Hair follicle dermal papilla cell (primary cell): ENCODE results near the gene CREB1.

DNA sequence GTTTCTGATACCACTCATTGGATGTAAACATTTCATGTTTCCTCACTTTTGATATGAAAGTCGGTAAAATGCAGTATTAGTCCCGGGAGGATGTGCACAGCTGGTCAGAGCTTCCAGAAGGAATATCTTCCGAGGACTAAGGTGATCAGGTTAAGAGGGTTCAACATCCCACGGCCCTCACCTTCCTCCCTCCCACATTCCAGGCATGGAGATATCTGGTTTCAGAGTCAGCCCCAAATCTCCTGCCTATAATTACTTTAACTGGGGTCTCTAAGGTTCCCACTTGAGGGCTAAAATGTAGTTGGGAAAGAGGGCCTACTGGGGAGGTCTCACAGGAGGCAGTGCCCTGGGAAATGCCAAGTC lies 65.9 kb upstream of the NRP2 start:
- CAGE, long polyA plus RNA: no peak

DNA sequence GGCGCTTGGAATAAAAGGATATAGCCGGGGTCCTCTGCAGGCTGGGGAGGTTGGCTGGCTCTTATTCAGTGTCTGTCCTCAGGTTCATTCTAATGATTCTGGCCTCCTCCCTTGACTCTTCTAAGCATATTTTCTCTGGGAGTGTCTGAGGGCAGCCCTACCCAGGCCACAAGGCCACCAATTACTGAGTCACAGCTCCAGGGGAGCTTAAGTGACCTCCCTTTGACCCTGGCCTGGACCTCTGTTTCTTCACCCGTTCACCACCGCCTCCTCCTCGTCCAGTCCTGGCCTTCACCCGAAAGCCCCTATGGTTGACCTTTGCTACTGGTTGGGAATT lies 72.5 kb downstream of the NRP2 start:
- CAGE, long polyA plus RNA: no peak

DNA sequence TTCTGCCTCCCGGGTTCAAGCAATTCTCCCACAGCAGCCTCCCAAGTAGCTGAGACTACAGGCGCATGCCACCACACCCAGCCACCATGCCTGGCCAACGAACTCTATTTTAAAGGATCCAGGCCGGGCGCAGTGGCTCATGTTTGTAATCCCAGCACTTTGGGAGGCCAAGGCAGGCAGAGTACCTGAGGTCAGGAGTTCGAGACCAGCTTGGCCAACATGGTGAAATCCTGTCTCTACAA lies 63.3 kb downstream of the INO80D start:
- CAGE, long polyA plus RNA: no peak

DNA sequence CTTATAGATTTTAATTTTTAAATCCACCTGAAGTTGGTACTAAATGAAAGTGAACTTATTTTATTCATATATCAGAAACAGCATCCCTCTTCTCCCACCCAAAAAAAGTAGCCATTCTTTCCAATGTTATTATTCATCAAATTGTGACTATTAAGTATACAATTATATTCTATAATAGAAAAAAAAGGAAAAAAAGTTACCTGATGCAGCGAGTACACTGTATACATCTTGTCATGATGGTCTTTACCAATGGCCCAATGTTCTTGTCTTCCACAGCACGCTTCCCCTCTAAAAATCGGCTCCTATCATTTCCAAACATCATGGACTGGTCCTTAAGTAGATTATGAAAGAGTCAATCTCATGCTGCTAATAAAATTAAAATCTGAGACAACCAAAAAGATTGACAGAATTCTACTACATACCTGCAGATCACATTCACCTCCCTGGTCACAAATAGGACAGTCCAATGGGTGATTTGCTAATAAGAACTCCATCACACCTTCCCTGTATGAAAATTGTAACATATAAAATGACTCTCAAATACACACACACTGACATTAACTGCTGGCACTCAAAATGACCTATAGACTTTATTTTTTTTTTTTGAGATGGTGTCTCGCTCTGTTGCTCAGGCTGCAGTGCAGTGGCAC lies 11.8 kb downstream of the NDUFS1 start:
- CAGE, long polyA plus RNA: no peak

DNA sequence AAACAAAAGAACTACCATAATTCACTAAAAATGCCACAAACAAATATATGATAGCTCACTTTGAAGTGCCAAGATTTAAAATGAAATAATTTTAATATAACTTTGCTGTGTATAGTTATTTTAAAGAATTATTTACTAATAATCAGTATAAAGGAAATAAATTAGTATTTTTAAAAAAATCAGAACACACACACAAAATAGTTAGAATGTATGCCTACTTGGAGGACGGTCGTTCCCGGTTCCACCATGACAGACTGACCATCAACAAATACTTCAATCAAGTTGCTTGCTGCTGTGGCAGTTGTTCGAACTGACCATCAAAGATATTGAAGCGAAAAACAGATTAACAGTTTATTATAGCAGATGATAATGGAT lies 7.1 kb downstream of the NDUFS1 start:
- CAGE, long polyA plus RNA: no peak

DNA sequence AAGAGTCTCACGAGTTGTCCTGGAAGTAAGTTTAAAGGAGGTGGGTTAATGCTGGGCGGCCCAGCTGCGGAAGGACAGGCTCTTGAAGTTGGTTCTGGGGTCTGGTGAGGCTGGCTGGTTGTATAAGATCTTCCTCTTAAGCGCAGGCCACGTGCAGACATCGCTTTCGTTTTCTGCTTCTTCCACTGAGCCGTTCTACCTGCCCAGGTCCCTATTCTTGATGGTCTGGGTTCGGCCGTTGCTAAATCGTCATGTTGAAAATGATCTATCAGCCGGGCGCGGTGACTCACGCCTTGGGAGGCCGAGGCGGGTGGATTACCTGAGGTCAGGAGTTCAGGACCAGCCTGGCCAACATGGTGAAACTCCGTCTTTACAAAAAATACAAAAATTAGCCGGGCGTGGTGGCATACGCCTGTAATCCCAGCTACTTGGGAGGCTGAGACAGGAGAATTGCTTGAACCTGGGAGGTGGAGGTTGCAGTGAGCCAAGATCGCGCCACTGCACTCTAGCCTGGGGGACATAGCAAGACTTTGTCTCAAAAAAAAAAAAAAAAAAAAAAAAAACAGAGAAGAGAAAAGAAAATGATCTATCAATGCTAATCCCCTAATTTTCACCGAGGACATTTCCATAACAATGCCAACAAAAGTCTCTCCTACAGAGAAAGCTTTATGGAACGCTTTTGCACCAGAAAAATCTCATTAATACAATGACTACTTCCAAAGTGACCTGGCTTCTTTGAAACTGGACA lies 491 bp downstream of the FASTKD2 start:
- CAGE, long polyA plus RNA: no peak

DNA sequence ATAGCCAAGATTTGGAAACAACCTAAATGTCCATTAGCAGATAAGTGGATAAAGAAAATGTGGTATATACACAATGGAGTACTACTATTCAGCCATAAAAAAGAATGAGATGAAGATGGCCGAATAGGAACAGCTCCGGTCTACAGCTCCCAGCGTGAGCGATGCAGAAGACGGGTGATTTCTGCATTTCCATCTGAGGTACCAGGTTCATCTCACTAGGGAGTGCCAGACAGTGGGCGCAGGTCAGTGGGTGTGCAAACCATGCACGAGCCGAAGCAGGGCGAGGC lies 31.5 kb upstream of the CPO start:
- CAGE, long polyA plus RNA: no peak

GRCh38 chr2:207082540-207083101 lies 83.1 kb downstream of the KLF7 start:
- CAGE, long polyA plus RNA: no peak

GRCh38 chr2:207096120-207096726 lies 69.5 kb downstream of the KLF7 start:
- CAGE, long polyA plus RNA: no peak

- CAGE, long polyA plus RNA: no peak
These were observed 45.5 kb downstream of the KLF7 start for GRCh38 chr2:207120179-207120687.

DNA sequence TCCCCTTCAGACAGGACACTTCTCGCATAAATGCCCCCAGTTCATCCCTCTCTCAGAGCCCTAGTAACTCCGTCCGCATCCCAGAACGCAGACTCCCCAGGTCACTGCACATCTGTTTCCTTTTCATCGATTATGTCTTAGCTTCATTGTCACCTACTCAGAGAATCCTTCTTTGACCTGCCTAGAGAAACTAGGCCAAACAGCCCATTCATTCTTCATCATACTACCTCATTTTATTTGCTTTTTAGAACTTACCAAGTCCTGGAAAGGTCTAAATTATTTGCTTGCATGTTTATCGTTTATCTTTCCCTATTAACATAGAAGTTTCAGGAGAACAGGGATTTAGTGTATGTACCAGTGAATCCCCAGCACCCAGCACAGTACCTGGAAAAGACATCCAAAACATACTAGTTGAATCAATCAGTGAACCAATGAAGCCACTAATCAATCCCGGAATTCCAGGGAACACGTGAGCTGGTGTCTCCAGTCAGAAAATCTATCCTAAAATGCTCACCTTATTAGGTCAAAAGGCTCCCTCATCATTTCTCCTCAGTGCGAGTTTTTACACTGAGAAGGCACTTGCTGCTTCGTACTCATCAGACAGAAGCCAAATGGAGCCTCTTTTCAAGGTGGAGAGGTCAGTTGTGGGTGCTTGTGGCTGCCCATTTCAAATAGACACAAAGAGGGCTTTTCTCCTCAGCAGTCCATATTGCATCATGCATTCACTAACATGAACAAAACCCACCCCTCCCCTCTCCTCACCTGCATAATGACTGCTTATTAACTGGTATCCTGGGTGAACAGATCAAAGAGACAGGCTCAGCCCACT lies 29.2 kb downstream of the KLF7 start:
- CAGE, long polyA plus RNA: no peak

DNA sequence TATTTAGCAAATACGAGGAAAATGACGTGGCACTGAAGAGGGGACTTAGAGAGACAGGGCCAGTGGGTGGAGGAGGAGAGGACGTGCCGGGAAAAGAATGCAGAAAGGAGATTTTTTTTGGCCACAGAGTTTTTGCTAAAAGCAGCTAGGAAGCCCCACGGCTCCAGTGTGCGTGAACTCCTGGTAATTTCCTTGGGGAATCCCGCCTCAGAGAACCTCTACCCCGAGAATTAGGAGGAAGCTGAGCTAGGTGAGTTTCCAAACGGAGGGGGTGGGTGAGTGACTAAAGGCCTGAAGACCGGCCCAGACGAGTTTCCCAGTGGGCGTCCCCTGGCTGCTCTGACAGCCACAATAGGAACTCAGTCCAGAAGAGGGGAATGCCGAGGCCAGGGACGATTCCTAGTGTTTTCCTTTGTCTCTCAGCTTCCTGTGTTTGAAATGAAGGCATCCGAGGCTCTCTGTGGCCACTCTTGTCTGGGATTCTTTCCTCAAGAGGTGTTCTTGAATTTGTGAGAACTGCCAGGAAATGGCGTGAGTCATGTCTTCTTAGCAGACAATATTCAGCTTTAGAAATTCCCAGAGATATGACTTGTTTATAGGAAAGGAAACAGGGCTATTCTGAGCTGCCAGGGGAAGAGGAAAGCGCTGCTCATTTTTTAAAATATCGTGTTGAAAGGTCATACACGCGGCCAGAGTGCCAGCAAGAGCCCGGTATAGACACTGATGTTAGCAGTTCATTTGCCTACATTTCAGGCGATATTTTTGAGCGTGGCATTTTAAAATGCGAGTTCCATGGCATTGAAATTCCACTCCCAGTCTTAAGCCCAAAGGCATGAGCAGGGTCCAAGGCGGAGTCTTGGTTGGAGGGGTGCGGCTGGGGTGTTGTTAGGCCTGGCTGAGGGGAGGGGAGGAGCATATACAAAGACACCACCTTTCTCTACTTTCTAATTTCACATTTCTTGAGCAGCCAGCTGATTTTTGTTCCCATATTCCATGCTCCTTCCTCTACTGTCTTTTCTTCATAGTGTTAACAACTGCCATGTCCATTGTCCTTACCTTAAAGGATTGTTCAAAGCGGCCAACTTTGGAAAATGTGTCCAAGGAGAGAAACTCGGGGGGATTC lies 169.0 kb upstream of the KLF7 start:
- CAGE, long polyA plus RNA: no peak

- CAGE, long polyA plus RNA: no peak
These were observed 1.4 kb upstream of the CREB1 start for GRCh38 chr2:207528272-207528765.

DNA sequence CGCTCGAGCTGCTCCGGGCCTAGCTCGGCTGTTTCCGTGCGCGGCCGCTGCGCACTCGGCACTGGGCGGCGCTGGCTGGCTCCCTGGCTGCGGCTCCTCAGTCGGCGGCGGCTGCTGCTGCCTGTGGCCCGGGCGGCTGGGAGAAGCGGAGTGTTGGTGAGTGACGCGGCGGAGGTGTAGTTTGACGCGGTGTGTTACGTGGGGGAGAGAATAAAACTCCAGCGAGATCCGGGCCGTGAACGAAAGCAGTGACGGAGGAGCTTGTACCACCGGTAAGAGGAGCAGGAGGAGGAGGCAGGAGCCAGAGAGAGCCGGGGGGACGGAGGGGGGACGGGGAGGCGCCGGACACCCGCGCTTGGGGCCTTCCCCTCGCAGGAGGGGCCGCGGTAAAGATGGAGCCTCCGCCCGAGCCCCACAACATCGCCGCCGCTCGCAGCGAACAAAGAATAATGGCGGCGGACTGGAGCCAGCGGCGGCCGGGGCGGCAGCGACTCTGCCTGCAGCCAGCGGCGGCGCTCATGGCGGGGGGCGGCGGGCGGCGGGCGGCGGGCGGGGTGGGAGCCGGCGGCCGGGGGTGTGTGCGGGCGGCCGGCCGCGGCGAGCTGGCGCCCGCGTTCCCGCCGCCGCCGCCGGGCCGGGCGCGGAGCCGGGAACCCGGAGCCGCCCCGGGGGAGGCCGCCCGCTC lies at the start of gene CREB1:
CREB1 (plus strand) TSS at position 100 of the 685 bp plus-strand sequence.
- CAGE, long polyA plus RNA: no peak

- CAGE, long polyA plus RNA: no peak
These were observed 796 bp downstream of the METTL21A start for GRCh38 chr2:207624177-207625019.

DNA sequence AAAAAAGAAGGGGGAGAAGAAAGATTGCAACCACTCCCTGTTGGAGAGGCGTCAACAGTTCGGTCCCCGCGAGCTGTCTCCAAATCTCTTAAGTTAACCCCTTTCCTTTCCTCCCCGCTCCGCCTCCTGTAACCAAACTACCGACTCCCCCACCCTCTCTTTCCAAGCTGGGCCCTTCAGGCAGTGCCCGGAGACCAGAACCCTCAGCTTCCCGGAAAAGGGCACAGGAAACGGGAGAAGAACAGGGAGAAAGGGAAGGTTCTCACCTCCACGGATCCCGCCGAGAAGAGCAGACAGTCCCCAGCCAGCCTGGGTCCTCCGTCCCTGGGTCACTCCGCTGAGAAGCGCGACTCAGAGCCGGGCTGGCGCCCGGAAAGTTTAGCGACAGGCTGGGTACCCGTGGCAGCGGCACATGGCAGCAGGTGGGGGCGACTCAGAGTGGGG lies 685 bp downstream of the FZD5 start:
- CAGE, long polyA plus RNA: no peak

- CAGE, long polyA plus RNA: no peak
These were observed 22.5 kb upstream of the FZD5 start for GRCh38 chr2:207792092-207792809.

DNA sequence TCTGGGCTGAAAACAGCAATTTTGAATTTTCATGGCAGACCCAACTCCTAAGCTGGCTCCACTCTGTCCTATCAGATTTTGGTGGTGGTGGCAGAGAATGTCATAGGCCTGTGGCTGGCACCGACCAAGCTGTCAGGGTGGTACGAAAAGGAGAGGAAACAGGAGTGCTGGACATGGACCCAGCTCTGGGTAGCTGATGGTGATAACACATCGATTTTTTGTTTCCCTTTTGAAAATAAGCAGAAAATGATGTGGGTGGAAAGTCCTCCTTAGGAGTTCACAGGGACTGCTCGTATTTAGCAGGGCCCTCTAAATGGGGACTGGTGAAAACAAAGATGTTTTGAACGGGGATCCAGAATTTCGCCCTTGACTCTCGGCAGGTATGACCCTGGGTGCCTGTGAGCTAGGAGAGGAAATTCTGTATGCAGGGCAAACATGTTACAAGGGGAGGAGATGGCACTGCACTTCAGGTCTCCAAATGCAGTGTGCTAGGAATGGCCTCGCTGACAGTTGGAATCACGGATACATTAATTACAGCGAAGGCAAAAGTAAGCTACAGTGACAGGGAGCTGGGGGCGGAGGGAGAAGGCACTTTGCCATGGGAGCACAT lies 56.0 kb upstream of the FZD5 start:
- CAGE, long polyA plus RNA: no peak

- CAGE, long polyA plus RNA: no peak
These were observed 94.7 kb downstream of the PLEKHM3 start for GRCh38 chr2:207930366-207931320.

DNA sequence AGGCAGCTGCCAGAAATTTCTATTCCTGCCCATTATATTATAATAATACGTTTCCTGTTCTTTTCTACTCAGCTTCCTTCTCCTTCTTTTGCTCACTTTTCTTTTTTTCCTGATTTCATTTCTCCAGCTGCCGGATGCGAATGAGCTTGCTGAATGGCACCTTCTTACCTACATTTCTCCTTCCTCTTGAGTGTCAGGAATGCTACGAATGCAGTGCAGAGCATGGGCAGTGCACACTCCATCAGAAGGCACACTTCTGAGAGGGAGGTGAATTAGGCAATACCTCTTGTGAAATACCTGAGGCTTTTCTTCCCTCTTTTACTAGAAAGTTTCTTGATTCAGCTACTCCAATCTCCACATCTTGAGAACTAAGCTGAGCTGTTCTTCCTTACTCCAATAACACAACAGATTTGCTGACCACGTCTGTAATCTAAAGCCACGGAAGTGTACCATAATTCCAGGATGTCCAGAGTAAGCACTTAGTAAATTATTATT lies 51.1 kb downstream of the PLEKHM3 start:
- CAGE, long polyA plus RNA: no peak